Peripheral blood mononuclear cell (primary cell): ENCODE measurements around the gene GKAP1.

DNA sequence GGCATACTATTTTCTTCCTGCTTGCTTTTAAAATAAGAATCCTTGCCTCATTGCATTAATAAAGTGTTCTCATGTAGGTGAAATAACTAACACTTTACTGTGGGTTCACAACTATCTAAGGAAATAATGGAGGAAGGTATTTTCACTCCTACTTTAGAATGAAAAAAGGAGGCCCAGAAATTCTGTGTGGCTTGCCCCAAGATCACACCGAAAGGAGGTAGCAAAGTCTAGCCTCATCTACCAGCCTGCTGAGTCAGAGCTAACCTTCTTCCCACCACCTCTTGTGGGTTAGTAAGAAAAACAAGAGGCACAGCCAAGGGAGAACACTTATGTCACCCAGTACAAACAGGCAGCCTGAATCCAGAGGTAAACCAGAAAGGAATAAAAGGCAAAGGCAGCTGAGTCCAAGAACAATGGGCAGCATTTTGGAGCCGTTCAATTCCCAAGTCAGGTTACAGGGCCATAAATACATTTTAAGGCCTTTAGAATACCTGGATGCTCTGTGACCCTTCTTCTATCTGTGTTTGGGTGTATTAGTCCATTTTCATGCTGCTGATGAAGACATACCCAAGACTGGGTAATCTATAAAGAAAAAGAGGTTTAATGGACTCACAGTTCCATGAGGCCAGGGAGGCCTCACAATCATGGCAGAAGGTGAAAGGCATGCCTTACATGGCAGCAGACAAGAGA lies 91.9 kb upstream of the RASEF start:
- PRO-cap, 8 experiments: no peak in any of the 8 experiments

GRCh38 chr9:83166328-83166938 lies 103.5 kb upstream of the RASEF start:
- PRO-cap, 8 experiments: no peak in any of the 8 experiments

DNA sequence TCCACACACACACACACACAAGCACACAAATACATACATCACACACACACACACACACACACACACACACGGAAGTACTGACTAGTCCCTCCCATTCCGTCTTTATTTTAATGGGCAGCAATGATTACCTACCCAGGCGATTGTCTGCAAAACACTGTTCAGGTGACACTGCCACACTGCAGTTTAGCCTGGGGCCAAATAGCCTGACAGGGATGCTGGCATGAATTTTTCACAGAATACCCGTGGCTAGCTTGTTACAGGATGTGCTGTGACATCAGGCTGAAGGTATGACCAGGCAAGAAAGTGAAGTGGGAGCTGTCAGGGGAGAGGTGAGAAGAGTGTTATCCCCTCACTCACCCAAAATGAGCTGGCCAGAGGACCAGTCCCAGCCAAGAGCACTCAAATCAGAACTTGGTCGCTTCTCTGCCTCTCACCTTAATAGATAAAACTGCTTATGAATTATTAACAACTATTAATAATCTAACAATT lies 86.8 kb downstream of the FRMD3 start:
- PRO-cap, 8 experiments: no peak in any of the 8 experiments

DNA sequence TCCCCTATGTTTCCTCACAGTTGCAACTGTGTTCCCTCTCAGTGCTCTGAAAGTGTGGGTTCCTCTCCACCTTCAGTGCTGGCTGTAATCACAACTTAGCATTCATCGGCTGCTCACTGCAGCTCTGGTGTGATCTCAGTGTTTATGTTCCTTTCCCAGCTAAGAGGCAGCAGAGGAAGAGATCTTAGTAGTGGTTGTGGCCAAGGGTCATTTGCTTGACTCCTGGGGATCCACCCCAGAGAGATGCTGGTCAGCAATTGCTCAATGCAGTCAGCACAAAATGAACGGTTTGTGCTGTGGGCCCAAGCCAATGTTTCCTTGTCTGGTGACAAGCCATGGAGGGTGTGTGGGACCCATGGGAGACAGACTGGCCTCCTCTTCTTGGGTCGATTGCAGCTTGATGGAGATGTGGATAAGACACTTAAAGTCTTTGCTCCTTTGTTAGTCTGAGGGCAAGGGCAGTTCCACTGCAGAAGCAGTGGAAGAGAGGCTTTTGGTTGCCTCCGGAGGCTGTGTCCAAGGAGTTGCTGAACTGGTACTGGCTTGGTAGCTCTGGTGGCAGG lies 16.1 kb upstream of the FRMD3 start:
- PRO-cap, 8 experiments: no peak in any of the 8 experiments

- PRO-cap, 8 experiments: no peak in any of the 8 experiments
These were observed 1.8 kb upstream of the IDNK start for GRCh38 chr9:83620861-83621819.

DNA sequence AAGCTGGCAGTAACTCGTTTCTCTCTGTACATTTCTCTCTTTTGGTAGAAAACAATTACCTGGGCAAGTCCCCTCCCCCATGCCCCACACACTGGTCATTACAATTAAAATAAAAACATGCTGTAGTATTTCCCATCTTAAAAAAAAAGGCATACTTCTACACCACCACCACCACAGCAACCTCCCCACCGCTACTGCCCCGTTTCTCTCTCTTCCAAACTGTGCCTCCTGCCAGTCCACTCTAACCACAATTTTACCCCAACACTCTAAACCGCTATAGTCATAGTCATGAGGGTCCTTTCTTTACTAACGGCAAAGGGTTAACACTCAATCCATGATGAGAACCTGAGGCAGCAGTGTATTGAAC lies 33.9 kb downstream of the IDNK start:
- PRO-cap, 8 experiments: peak in 3 of 8 experiments; most common minus-strand start position 199 of the sequence (in 2)

DNA sequence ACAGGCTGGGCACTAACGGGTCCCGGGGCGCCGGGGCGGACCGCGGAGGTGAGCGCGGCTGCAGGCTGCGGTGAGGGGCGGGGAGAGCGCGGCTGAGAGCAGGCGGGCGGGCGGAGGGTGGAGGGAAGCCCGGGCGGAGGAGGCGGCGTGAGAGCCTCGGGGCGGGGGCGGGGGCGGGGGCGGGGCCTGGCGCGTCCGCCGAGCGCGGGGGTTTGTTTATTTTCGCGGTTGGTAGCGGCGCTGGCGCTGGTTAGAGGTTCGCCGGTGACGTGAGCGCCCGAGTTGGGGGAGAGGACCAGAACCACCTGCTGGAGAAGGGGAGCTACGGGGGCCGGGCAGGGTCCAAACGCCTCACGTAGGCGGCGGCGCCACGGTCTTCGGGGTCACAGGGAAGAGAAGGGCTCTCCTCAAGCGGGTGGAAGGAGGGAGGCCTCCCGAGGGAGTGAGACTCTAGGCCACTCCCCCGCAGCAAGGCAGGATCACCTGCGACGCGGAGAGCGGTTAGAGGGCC lies at the start of gene GKAP1:
Gene GKAP1 (minus strand): TSS at position 90 of the 511 bp plus-strand sequence.
- PRO-cap, 8 experiments: peak in 8 of 8 experiments; most common plus-strand start position 311 of the sequence (in 3); most common minus-strand start position 119 of the sequence (in 7)

DNA sequence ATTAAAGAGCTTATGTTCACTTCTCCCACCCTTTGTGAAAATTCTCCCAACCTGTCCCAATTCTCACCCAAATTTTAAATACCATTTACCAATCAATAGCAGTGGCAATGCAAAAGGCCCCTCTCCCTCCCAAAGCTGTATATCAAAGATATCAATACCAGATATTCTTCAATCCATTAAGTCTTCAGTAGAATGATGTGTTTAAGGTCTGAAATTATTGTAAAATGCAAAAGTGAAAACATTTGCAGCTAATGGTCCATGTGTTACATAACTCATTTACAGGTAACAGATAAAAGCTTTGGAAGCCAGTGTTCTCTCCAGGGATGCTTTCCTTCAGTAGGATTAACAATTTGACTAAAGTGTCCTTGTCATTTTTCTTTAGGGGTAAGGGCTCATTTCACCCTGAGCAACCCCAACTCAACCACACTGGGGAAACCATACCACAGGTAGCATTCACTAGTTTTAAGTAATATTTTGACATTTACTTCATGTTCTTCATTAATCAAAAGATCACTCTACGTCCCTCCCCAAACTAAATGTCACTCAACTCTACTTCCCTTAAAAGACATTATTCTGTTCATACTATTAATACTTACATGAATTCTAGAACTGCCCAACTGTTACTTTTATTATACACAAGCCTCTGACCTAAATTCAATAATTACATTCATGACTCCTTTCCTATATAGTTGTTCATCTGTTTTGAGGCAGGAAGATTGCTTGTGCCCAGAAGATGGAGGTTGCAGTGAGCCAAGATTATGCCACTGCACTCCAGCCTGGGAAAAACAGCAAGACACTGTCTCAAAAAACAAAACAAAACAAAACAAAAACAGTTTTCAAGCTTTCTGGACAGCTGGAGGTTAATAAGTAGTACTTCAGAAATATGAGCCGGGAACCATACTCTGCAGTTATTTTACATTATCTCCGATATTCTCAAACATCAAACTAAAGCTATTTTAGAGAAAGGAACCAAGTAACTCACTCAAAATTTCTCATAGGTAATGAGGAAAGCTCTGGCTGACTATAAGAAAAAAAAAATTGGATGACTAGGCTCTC lies 10.7 kb upstream of the C9orf64 start:
- PRO-cap, 8 experiments: peak in 7 of 8 experiments; most common minus-strand start position 134 of the sequence (in 6)

DNA sequence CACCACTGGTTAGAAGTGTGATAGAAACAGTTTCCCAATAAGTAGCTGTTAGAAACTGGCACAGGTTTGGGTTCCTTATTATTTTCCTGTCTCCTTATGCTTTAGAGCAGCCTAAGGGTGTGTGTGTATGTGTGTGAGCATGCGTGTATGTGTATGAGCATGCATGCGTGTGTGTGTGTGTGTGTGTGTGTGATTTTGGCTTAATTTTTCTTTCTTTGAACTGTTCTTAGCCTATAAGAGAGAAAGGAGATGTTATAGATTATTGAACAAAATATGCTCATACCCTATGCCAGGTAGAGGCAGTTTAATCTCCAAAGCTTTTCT lies 160.8 kb downstream of the NTRK2 start:
- PRO-cap, 8 experiments: no peak in any of the 8 experiments

GRCh38 chr9:85712346-85712759 lies 29.4 kb downstream of the AGTPBP1 start:
- PRO-cap, 8 experiments: no peak in any of the 8 experiments

GRCh38 chr9:86021979-86022501 lies 77.3 kb downstream of the GOLM1 start:
- PRO-cap, 8 experiments: no peak in any of the 8 experiments

- PRO-cap, 8 experiments: no peak in any of the 8 experiments
These were observed 73.7 kb downstream of the GOLM1 start for GRCh38 chr9:86025483-86026244.

DNA sequence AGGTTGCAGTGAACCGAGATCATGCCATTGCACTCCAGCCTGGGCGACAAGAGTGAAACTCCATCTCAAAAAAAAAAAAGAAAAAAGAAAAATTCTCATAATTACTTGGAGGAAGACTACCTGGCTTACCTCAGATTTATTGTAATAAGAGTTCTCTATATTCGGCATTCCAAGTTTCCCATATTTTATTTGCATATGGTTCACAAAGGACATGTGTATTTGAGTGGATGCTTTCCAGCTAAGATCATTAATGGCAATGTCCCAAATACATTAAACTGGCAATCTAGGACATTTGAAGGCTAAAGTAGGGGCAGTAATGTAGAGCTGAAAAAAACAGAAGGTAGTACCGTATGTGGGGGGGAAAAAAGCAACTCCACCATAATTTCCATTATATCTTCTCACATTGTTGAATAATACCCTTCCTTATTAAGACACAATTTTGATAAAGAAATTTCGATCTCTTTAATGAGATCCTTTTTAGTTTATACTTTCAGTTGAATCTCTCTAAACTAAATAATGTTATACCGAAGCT lies 4.9 kb downstream of the TUT7 start:
- PRO-cap, 8 experiments: no peak in any of the 8 experiments

- PRO-cap, 8 experiments: no peak in any of the 8 experiments
These were observed 192.4 kb upstream of the TUT7 start for GRCh38 chr9:86546571-86547094.

- PRO-cap, 8 experiments: no peak in any of the 8 experiments
These were observed 257.5 kb upstream of the TUT7 start for GRCh38 chr9:86611630-86612170.

DNA sequence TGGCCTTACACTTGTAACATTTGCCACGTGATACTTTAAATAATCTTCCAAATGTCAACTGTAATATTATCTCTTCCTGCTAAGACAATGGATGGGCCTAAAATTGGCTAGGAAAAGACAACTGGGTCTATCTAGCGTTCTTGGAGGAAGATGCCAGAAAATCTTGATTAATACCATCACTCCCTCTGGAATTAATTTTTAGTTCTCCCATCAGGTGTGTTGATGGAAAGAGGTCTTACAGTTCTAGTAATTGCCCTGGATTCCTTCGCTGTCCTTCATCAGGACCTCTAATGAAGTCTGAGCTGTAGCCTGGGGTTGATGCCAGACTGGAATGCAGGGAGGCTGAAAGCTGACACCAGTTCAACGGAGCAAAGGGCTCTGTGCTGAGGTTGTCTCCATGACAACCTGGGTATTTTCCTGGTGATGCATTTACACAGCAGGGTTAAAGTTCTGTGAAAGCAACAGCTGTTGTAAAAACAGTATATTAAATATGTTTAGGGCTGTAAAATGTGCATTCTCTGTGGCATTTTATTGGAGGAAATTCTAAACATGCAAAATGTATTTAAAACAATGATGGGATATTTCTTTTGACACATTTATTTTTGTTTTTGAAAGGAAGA lies 92.2 kb downstream of the GAS1 start:
- PRO-cap, 8 experiments: no peak in any of the 8 experiments

- PRO-cap, 8 experiments: no peak in any of the 8 experiments
These were observed 1.5 kb downstream of the GAS1 start for GRCh38 chr9:86945898-86946023.

DNA sequence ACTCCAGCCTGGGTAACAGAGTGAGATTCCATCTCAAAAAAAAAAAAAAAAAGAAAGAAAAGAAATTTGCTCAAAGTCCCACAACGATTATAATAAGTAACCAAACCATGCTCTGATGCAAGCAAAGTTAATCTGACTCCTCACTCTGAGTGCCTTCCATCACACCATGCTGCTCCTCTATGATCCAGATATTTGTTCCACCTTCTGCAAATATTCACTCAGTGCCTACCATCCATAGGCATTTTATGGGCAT lies 93.3 kb upstream of the DAPK1 start:
- PRO-cap, 8 experiments: no peak in any of the 8 experiments

DNA sequence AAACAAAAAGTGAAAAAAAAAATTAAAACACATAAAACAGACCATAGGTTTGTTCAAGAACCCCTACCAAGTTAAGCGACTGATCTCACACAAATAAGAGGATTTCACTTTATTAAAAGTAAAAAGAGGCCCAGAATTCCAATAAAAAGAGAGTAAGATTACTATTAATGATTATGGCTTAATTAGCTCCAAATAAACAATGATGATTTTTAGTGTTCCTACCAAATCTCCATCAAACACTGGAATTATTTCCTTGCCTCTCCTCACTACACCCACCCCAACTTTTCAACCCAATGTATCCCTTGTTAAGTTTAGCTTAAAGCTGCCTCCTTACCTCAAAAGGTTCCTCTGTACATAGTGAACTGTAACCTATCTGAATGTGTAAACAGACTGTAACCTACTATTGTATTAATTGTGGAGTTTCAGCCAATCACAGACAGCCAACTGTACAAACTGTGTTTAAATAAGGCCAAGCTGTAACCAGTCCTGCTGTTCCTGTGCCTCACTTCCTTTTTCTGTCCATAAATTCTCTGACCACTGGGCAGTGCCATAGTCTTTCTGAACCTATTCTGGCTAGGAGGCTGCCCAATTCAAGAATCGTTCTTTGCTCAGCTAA lies 74.8 kb upstream of the DAPK1 start:
- PRO-cap, 8 experiments: no peak in any of the 8 experiments

DNA sequence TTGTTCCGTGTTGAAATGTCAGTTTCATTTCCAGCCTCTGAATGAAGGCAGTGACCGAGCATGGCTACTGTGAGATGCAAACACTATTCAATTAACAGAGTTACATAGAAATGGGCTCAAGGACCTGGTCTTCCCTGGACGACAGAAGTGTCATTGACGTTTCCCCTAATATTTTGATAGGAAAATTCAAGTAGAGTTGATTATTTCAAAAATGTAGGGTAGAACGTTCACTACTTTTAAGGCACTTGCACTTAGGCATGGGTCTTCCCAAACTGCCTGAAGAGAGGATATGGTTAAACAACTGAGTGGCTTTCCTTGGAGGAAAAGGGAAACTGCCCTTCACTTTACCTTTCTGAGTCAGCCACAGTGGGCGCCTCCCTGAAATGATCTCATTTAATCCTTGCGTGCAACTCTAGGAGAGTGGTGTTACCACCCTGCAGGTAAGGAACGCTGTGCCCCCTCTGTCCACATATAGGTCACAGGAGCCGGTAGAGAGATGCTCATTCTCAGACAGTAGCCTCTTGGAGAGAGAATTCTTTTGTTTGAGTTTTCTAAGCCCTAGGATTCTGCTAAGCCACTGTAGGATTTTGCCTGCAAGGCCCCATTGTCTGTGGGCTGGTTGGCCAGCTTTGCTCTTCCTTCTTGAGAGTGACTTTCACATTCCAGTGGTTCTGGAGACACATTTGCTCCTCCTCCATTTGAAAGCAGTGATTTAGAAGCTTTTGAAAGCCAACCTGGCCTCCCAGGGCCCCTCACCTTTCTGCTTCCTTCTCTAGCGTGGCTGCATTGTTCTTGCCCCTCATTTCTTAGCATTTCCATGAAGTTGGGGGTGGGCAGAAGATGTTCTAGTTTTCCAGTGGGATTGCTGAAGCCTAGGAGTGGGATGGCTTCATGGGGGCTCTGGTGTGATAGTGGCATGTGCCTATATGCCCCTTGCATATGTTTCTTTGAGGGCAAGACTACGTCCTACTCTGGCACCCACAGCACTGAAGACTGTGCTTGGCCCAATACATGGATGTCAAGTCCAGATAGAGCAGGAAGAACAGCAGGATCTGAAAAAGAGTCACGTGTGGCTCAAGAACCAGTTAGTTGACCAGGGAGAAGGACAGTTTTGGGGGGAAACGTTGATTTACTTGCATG lies 110.2 kb upstream of the CTSL start:
- PRO-cap, 8 experiments: no peak in any of the 8 experiments